ENCODE measurements around a stretch of chr2.

DNA sequence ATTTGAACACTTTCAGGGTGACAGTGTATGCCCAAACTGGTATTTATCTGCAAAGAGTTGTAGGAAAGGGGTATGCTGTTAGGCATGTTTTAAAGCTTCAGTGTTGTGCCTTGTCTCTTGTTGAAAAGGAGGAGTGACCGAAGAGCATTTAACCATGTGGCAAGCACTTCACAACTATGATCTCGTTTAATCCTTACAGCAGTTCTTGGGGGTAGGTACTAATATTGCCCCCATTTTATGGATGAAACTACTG, 2.1 kb downstream of the KDM3A start:
- PRO-cap, result no peak
- RAMPAGE, long total RNA, result no peak

DNA sequence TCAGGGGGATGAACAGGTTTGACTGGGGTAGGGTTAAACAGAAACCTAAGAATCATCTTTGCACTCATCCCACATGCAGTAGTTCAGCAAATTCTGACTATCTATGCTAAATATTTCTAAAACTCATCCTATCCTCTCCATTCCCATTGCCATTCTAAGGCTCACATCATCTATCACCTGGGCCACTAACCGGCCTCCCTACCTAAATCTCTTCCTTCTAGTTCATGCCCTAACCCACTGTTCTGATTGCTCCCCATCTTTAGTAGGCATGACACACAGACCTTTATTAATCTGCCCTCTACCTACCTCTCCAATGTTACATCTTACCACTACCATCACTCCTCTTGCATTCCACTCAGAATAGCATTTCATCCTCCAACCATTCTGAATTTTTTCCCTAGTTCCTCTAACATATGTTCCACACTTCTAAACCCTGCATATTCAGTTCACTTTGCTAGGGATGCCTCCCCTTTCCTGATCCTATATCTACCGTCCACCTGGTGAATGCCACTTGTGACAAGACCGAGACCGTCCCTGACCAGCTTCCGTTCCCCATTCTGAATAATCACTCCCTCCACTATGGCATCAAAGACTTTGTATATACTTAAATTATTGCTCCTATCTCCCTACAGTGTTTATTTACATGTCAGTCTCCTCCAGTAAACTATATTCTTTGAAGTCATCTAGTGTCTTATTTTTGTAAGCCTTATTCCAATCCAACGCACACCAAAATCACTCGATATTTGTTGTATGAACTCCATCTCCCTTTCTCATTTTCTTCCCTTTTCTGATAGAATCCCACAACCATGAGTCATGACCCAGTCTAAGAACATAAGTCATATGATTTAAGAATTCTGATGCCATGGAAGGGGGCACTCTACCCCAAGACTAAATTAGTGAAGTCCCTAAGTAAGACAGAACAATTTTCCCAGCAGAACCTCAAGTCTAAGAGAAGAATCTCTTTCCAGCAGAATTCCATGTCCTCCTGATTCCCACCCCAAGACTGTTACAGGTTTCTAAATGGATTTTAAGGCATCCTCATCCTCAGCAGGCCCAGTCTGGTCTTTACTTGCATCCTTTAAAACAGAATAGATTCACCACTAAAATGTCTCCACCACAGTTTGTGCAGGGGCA, 5.7 kb downstream of the CHMP3 start:
- PRO-cap, result no peak
- RAMPAGE, long total RNA, result no peak

- PRO-cap, result no peak
- RAMPAGE, long total RNA, result no peak
Observed at GRCh38 chr2:86631719-86632323, 8.2 kb upstream of the RNF103 start.

DNA sequence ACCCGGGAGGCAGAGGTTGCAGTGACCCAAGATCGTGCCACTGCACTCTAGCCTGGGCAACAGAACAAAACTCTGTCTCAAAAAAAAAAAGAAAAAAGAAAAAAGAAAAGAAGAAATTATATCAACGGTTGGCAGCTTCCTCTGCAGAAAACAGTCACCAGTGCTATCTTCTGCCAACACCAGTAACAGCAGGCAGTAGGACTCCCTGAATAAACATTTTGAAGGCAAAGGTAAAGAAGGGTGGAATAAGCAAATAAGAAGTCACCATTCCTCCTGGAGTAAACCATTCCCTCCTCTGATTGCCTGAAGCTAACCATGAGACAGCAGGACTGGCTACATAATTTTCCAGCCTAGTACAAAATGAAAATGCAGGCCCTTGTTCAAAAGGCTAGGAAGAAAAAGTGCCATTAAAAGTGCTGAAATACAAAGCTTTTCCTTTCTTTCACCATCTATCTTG, 9.0 kb upstream of the RNF103 start:
- PRO-cap, result no peak
- RAMPAGE, long total RNA, result no peak

GRCh38 chr2:86753081-86753743, 33.1 kb downstream of the RMND5A start:
- PRO-cap, result no peak
- RAMPAGE, long total RNA, result no peak

DNA sequence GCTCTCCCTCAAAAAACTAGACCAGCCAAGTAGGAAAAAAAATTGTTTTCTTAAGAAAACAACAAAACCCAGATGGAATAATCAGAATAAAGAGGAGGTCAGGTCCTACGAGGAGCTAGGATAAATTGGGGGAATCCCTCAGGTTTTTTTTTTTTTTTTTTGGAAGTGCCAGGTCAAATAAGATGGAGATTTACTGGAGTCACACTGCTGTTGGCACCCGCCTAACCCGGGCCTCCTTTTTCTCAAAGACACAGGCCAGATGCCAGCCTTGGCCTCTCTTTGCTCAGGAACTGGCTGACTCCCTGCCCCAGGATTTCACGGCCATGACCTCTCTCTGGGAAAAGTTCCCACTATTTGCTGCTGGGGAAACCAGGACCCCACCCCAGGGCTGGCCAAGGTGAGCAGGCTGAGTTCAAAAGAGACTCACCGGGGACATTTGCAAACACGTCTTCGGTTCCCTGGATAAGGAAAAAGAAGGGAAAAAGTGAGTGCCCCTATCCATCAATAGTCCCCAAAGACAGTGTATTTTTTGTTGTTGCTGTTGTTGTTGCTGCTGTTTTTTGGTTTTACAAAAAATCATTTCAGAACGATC, 2.5 kb downstream of the CD8A start:
- PRO-cap, result no peak
- RAMPAGE, long total RNA, result no peak

DNA sequence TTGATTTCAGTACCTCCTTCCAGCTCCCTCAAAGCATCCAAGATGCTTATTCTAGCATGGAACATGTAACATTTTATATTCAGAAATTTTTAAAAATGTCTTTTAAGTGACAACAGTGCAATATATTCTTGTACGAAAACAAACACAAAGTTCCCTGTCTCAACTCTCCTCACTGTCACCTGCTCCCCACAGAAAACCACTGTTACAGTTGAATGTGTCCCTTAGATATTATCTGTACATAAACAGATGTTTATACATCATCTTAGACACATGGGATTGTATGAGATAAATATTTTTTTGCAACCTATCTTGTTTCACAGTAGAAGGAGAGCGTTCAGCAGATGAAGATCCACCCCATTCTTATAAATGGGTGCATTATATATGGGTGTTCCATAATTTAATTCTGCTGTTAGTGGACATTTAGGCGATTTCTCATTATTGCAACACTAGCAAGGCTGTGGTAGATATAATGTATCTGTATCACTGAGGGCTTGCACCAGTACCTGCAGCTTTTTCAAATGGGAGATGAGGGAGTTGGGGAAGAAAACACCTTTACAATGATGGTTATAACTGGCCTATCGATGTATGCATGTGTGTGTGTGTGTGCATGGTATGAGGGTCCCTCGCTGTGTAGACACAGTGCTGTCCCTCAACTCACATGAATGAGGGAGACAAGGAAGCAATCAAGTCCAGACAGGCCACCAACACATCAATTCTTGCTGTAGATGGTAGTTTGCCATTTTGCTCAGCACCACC, 2.3 kb upstream of the CD8A start:
- PRO-cap, result no peak
- RAMPAGE, long total RNA, result no peak

DNA sequence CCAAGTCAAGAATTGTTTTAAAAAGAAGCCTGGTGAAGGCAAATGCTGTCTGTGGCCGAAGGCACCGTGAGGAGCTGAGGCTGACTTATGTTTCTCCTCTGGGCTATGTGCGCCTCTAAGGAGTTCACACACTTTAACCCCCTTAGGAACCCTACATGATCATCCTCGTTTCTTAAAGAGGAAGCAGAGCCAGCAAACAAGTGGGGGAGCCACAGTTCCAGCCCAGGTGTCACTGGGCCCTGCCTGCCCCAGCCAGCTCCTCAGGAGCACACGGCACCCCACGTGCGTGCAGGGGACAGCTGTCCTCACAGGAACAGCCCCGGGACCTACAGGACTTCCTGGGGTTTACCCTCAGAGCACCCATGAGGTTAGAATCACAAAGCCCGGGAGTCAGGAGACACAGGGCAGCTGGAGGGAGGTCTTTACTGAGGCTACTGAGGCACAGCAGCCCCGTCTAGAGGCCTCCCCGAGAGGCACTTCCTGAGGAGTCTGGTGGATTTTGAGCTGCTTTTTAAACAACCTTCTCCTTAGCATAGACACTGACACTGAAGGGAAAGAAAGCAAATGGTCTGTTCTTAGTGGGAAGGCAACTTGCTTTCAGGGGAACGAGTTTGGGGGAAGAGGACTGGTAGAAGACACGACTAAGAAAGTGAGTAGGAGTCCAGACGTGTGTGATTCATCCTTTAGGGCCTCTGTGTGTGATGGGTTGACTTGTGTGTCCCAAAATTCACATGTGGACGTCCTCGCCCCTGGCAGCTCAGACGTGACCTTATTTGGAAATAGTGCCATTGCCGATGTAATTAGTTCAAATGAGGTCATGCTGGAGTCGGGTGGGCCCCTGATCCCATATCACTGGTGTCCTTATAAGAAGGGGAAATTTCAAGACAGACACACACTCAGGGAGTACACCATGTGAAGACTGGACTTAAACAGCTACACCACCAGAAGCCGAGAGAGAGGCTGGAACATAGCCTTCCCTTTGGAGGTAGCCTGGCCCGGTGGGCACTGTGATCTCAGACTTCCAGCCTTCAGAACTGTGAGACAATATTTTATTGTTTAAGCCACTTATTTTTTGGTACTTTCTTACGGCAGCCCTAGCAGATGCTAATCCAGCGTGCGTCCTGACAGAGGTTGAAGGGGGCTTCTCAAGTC, 278.5 kb upstream of the PLGLB2 start:
- PRO-cap, result no peak
- RAMPAGE, long total RNA, result no peak

DNA sequence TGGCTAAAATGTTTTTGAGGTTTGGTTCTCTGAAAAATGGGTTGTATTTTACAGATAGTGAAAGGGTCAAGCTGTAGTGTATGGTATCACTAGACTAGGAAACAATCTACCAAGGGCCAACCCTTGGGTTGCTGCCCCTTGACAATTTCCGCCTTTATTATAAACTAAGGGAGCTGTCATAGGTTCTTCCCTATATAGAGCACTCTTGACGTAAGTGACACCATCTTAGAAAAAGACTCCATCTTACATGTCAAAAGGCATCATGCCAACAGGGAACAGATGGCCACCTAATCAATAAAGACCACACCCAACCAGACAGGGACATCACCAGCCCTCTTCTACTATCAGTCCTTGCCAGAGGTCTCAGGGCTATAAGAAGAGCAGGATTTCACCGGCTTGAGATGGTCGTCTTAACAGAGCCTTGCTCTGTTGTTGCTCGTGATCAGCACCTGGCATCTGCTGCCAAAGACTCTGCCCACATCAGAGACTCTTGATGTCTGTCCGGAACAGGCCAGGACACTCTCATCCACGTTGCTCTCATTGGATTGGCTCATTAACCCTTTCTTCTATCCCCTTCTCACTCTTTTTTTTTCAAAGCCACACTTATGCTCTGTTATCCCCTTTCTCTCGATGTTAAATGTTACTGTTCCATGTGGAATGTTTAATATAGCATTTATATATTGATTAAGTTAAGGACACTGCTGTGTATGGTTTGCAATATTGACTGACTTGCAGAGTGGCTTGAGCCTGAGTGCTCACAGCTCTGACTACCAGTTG, 231.4 kb upstream of the PLGLB2 start:
- PRO-cap, result no peak
- RAMPAGE, long total RNA, result no peak

DNA sequence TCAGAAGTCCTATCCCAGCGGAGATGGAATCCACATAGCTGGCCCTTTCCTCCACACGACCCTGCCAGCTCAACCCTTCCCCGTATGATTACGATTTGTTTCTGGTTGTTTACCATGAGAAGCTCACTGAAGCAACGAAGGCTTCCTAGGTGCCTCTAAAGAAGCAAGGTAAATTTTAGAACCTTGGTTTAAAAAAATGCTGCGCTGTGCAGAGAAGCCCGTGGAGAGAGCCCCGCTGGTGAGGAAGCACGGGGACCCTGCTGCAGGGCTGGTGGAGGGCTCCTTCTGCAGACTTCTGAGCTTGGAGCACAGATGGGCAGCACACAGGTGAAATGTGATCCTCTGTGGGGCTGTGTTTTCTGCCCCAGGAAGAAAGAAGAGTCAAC, 108.2 kb upstream of the PLGLB2 start:
- PRO-cap, result no peak
- RAMPAGE, long total RNA, result no peak

DNA sequence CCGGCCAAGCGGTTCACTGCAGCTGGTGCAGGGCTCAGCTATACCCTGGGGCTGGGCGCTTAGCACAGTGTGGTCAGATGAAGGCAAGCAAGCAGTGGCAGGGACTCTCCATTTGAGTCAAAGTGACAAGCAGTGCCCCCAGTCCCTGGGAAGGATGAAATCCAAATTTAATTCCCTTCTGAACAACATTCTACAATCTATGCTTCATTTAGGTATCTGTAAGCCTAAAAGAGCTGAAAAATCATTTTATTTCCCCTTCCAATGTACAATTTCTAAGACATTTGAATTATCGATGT, 88.8 kb upstream of the PLGLB2 start:
- PRO-cap, result no peak
- RAMPAGE, long total RNA, result no peak

DNA sequence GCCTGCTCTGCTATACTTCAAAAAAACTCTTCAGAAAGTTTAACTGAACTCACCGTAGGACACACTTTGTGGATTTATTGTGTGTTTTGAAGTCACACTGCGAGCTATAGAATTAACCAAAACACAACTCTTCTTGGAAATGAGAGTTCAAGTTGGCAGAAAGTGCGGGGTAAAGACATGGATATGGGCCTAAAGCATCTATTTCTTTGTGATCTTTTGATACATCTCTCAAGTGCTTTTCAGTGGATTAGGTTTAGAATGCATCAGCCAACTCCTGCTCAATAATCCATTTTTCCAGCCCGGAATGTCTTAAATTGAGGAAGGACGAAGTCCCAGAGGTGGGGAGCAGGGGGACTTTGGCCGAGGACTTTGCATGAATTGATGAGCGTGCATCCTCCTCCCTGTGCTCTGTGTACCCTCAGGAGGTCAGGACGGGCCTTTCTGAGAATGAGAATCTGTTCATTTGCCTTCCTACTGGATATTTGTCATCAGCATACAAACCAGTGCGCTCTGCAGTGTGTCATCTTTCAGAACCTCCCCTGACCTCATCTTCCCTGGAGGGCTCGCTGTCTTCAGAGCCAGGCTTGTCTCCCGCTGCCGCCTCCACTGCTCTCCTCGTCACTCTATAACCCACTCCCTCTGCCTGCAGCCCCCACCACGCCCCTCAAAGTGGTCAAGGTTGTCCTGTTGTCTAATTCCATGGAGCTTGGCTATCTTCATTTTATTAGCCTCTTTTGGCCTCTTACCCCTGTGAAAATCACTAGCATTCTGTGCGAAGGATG, 2.6 kb downstream of the PLGLB2 start:
- PRO-cap, result no peak
- RAMPAGE, long total RNA, result no peak

DNA sequence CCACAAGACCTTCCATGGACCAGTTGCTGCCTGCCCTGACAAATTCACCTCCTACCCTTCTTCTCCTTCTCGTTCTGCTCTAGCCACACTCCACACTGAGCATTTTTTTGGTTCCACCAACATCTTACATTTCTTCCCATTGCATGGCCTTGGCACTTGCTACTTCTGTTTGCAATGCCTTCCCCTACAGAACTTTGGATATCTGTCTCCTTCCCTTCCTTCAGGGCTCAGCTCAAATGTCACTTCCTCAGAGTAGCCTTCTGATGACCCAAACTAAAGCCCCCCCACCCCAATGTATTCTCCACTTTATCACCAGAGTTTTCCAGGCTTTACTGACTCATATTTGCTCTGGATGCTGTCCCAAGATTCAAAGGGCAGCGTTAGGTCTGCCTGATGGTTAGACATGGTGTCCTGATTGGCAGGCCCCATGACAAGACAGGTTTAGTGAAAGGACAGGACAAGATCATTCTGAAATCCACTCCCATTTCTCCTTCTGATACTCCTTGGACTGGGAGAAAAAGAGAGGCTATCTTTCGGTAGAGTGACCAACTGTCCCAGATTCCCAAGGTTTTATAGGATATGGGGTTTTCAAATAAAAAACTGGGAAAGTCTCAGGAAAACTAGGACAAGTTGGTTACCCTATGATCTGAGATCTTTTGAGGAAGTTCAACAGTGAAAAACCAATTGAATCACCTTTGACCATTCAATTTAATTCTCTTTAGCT, 22.6 kb upstream of the RPIA start:
- PRO-cap, result no peak
- RAMPAGE, long total RNA, result no peak

DNA sequence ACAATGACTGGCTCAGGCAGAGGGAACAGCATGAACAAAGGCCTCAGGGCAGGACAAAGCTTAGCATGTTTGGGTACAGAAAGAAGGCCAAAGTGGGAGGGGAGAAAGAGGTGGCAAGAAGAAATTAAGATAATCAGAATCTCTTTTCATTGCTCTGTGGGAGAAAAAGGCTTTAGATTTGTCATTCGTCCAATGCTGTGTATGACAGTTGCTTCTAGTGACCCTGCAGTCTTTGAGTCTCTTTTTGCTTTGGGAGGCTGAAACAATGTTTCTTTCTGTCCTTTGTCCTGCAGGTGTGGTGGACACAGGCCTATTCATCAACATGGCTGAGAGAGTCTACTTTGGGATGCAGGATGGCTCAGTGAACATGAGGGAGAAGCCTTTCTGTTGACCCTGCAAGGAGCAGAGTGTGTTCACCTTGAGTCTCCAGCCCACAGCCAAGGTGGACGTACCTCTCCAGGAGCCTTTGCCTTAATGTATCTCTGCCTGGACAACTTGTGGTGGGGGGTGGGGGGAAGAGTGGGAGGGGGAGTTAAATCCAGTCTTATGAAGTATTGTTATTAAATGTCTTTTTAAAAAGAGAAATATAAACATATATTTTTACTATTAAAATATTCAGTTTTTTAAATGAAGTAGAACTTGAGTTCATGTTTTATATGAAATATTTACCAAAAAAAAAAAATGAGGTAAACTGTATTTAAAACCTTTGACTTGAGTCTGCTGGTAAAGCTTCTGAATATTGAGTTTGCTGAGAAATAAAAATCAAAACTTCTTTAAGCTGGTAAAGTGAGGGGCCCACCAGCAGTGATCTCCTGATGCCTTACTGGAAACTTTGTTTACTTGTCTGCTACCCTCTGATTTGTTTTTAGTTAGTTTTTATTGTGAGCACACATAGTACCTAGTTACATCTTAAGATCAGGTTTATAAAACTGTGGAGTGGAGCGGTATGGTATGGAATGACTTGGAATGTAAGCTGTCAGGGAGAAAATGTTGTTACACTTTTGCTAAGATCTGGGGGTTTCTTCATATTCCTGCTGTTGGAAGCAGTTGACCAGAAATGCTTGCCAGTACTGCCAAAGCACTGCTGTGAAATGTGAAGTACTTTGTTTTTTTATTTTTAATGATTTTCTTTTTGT, 58.6 kb downstream of the RPIA start:
- PRO-cap, result no peak
- RAMPAGE, long total RNA, result no peak

DNA sequence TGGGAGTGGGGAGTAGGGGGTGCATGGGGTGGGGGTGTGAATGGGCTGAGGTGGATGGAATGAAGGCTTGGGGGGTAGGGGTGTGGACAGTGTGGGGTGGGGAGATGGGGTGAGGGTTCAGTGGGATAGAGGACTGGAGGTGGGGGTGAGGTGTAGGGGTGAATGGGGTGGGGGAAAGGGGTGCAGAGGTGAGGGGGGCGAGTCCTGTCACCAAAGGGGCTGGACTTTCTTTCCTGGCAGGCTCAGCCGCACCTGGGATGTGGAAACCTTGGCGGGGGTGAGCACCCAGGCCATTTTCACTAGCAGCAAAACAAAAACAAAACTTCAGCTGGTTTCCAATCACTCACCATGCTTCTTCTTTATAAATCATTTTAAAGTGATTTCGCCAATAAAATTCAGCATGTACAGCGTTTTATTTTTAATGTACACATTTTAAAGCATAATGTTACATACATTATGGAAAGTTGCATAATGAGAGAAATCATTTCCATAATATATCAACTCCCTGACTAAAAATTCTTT, 75.0 kb downstream of the RPIA start:
- PRO-cap, result bidirectional peak, plus-strand start at position 258 of the sequence, minus-strand start at position 135 of the sequence
- RAMPAGE, long total RNA, result no peak

GRCh38 chr2:88832500-88832995, 141.1 kb downstream of the RPIA start:
- PRO-cap, result bidirectional peak, plus-strand start at chr2:88832805, minus-strand start at chr2:88832872
- RAMPAGE, long total RNA, result no peak

- PRO-cap, result bidirectional peak, plus-strand start at chr2:88855420, minus-strand start at chr2:88855227; bidirectional peak, plus-strand start at chr2:88855759, minus-strand start at chr2:88855786; bidirectional peak, plus-strand start at chr2:88856086, minus-strand start at chr2:88856184
- RAMPAGE, long total RNA, result no peak
Observed at GRCh38 chr2:88855107-88856326, 164.0 kb downstream of the RPIA start.

- PRO-cap, result no peak
- RAMPAGE, long total RNA, result no peak
Observed at GRCh38 chr2:88992649-88993069, 301.2 kb downstream of the RPIA start.

DNA sequence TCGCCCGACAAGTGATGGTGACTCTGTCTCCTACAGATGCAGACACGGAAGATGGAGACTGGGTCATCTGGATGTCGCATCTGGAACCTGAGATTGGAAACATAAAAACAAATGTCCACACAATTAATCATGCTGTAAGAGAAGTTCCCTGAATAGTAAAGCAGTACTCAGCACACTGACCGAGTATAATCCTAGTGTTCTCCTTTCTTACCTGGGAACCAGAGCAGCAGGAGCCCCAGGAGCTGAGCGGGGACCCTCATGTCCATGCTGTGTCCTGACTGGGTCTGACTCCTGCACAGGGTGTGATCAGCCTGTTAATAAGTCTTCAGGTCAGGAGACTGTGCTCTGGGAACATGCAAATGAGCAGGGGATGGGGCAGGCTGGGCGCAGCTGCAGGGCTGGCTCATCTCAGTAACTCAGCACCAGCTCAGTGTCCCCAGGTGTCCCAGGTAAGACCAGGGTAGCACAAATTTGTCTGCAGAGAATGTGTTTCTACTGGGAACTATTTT, 349.0 kb downstream of the RPIA start:
- PRO-cap, result no peak
- RAMPAGE, long total RNA, result no peak

- PRO-cap, result no peak
- RAMPAGE, long total RNA, result no peak
Observed at GRCh38 chr2:89100232-89100529, 408.7 kb downstream of the RPIA start.

Data from OCI-LY7 (cell line).